Metastatic Liver Carcinoma in the Adrenal Gland (tissue), 2 donors: ENCODE results near the genes SCD5 and COQ2.

DNA sequence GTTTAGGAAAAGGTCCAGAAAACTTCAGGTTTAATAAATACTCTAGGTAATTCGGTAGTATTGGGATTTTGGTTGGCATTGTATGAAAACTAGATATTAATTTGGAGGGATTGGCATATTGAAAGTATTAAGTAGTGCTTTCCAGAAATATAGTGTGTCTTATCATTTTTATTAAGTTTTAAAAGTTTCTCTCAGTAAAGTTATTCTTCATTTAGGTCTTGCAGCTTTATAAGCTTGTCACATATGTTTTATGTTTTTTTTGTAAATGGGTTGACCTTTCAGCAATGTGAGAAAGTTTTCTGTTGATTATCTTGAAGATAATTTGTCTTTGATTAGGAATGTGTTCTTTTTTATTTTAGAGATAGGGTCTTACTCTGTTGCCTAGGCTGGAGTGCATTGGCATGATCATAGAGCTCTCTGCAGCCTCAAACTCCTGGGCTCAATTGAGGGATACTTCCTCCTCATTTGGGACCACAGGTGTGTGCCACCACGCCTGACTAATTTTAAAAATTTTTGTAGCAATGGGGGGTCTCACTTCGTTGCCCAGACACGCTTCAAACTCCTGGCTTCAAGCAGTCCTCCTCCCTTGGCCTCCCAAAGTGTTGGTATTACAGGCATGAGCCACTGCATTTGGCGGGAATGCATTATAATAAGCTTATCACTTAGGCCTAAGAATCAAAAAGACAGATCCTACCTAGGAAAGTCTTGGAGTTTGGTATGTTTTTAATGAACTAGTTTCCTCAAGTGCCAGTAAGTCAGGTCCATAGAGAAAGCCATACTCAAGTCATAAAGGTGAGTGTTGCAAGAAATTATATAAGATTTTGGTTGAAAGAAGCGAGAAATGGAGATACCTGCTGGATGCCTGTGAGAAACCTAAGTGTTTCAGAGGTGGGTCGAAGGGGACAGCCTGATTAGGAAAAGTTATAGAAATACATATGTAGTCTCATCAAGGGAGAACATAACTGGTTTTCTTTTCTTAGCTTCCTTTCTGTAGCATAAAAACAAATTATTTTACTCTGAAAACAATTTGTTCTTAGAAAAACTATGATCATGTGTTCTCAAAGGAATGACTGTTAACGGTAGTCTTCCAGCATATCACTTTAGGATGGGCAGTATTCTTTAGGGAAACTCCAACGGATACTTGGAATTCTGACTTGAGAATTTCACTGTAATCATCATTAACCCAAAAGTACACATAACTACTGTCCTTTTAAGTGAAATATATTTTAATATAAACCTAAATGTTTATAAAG is 21.8 kb downstream of the BMP2K start:
- PRO-cap, 2 experiments = no peak in any of the 2 experiments

- PRO-cap, 2 experiments = no peak in any of the 2 experiments
Observed at GRCh38 chr4:79083422-79083875, 144.2 kb upstream of the PAQR3 start.

DNA sequence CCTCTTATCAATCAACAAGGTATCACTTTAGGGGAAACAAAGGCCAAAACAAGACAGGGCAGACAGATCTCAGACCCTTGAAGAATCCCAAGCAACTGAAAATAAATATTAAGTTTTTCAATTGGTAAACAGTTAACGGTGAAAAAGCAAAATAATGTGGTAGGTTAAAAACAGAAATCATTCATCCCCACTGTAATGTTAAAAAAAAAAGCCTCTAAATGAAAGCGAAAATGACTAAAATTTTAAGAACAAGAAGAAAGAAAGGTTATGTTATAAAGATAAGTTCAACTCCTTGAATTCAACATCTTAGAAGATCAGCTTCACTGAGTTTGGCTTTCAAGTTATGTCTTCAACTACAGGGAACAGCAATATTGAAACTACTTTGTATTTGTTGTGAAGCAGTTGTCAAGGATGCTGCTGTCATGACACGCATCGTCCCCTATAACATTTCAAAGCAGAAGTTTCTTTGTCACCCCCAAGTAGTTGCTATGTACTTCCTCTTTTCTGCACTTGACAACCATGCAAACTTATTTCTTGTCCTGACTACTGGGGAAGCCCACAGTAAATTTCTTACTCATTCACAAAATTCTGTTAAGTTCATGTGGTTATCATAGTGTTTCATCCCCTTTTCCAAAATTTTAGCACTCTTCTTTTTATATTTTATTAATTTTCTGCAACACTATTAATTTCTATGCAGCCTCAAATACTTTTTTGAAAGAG is 14.4 kb downstream of the ANTXR2 start:
- PRO-cap, 2 experiments = no peak in any of the 2 experiments

DNA sequence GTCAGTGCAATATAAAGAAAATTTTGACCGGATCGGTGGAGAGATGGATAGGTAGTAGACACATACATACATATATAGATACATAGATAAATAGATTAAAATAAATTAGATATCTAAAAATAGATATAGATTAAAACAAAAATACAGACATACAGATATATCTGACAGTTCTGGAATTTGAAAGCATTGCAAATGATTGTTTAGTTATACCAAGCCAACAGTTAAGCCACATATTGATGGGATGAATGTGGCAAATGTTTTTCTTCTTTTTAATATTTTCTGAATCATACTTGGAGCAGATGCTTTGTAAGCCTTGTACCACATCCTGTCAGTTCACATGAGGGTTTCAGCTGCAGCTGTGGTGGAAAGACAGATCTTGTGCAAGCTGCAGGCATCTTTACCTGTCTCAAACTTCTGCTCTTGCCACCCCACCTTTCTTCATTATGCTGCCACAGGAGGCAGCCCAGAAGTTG is 58.5 kb upstream of the PRDM8 start:
- PRO-cap, 2 experiments = no peak in any of the 2 experiments

DNA sequence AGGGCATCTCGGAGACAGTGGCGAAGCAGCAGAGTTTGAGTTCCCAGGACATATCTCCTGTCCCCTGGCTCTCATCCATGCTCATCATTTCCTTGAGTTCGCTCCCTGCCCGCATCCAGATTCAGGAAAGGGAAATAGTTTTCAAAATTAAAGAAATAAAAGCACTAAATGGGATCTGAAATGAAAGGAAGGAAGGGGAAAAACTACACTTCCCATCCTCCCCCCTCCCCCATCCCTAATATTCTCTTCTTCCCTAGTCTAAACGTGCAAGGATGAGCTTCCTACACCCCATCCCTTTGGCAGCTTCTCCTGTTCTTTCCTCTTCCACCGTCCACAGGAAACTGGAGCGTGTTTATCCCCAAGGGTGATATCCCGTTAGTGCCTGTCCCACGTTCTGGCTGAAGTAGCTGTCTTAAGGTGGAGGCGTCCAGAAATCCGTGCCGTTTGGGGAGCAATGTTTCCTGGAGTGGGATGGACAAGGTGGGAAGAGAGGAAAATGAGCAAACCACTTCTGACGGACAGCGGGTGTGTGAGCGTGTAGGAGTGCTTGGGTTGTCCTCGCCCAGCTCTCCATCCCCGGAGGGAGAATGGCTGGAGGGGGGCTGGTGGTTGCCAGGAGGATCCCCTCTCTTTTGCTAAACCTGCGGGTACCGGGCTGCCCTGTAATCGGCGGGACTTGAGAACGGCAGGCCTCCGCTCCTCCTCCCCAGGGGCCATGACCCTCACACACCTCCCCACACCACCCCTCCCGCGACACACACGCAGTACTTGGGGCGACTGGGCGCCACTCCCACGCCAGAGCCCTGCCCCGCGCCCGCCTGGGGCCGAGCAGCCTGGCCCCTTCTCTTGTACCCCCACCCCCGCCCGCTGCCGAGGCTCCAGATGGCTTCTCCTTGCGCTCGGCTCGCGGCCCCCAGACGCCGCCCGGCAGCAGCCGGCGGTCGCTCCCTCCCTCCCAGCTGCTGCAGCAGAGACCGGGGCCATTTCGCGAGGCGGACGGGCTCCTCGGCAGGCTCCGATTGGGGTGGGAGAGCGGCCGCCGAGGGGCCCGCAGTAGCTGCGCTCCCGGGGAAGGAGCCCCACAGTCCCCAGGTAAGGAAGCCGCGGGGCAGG is 14.0 kb upstream of the PRDM8 start:
- PRO-cap, 2 experiments = no peak in any of the 2 experiments

DNA sequence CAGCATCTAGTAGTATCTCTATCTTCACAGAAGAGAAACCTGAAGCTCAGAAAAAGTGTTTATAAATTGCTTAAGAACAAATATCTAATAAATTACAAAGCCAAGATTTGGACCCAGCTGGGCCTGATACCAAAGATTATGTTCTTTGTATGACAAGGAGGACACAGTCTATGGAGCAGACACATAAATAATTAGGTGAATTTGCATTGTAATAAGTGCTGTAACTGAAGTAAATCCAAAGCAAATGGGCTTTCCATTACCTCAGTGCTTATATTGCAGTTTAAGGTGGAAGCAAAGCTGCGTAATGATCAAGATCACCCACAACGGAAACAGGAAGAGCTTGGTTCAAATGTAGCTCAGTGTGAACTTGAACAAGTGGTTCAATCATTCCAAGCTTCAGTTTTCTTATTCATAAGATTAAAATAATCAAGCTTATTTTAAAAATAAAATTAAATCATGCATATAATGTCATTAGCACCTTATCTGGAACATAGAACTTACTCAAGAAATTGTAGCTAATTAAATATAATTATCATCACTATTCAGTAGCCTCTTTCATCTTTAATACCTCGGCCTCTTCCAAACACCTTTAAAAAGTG is 19.1 kb upstream of the RASGEF1B start:
- PRO-cap, 2 experiments = no peak in any of the 2 experiments

DNA sequence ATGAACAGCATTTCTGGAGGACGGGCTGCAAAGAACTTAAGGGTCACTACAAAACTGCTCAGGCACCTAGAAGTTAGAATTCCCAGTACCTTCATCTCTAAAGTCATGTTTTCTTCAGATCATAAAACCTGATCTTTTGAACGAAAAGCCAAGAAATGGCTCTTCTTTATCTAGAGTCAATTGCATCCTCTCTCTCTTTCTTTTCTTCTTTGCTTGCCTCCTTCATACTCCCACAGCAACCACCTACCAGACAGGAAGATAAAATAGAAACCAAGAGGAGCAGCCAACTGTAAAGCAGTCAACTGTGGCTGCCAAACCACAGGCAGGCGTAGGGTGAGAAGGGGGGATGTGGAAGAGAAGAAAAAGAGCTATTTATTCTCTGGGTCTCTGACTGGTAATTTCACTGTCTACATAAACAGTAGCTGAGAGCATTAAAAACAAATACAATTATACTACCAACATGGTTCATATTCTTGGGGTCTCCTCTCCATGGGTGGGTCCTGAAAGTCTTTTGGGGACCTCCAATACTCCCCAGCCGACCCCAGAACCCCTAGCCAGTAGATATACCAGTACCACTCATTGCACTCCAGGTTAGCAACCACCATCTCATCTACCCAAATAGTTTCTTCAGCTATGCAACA is 177.2 kb upstream of the RASGEF1B start:
- PRO-cap, 2 experiments = no peak in any of the 2 experiments

DNA sequence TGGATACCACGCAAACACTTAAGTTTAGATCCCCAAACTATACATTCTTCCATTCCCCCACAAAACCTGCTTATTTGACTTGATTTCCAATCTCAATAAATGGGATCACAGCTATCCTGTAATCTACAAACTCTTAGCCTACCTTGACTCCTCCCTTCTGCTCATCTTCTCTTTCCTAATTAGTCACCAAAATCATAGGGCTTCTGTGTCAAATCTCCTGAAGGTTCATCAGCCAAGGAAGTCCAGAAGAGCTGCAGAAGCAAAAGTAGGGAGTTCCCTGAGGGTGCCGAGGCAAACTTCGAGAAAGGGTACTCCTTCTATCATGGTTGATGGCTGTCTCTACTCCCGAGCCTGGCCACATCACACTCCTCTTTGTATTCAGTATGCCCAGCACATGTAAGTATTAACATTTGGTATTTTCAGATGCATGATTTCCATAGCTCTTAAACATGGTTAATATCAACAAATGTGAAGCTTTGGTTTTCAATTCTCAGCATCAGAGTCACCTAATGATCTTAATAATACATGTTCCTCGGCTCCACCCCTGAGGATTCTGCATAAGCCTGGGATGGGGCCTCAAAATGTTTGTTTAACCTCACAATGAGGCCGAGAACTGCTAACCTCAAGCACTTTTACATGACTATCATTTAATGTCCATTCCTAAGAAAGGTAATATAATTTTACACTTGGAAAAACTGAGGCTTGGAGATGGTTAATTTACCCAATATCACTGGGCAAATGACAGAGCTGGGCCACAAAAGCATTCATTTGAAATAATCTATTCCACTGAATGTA is 30.6 kb downstream of the HNRNPD start:
- PRO-cap, 2 experiments = no peak in any of the 2 experiments

- PRO-cap, 2 experiments = no peak in any of the 2 experiments
Observed at GRCh38 chr4:82353925-82354565, 19.7 kb downstream of the HNRNPD start.

DNA sequence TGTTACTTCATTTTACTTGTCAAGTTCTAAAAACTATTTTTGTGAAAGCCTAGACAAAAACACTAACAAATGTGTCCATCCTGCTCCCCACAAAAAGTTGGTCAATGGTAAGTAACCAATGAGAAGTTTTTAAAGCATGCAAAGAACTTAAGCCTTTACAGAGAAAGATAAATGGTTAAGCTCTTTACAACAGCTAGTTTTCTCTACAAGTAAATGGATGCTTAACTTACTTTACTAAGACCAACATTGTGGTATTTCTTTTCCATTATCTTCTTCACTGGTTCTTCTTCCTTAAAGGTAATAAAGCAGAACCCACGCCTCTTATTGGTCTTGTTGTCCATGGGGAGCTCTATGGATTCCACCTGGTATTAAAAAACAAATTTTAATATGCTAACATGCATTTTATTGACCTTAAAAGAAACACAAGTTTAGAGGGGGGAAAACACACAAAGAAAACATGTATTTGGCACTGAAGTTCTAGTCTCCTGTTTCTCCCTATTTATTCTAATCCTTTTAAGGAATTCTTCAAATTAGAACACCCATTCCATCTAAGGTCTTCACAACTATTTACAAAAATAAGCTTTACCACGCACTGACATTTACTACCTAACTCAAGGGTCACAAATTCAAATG is 16.6 kb downstream of the HNRNPD start:
- PRO-cap, 2 experiments = no peak in any of the 2 experiments

- PRO-cap, 2 experiments = no peak in any of the 2 experiments
Observed at GRCh38 chr4:82394841-82395322, 21.1 kb upstream of the HNRNPD start.

- PRO-cap, 2 experiments = no peak in any of the 2 experiments
Observed at GRCh38 chr4:82780690-82781229, 17.8 kb downstream of the SCD5 start.

GRCh38 chr4:82798186-82799190 is at the start of gene SCD5:
TSS of gene SCD5 (minus strand) at chr4:82798796.
- PRO-cap, 2 experiments = no peak in any of the 2 experiments

GRCh38 chr4:82968623-82969204 is 41.9 kb downstream of the LIN54 start:
- PRO-cap, 2 experiments = no peak in any of the 2 experiments

DNA sequence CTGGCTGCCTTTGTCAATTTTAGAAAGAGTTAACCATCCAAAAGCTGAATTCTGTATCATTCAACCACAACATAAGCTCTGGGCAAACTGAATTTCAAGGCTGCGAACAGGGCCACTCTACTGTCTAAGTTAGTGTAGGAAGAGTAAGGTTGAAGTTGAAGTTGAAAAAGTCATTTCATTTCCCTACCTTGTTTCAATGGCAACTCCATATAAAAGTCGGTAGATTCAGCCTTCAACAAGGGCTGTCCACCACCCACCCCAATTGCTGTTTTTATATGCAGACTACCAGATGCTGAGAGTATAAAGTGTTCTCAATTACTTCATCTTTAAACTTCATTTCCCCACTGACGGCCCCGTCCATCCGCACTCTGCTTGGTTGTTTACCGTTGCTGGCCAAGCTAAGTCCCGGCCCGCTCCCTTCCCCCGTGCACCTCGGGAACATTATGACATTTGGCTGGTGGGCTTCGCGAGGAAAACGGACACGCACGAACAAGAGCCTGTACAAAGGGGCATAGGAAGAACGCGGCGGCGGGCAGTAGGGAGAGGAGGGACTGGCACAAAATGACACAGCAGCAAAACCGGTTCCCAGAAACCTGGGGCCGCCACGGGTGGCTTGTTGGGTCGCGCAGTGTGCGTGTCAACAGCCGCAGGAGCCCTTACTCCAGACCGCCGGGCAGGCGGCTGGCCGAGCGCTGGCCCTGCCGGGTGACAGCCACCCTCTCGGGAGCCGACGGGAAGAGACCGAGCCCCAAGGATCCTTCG is 1.4 kb upstream of the LIN54 start:
- PRO-cap, 2 experiments = no peak in any of the 2 experiments

GRCh38 chr4:83051779-83052236 is 16.8 kb downstream of the COPS4 start:
- PRO-cap, 2 experiments = no peak in any of the 2 experiments

GRCh38 chr4:83217371-83218281 is 67.0 kb downstream of the COQ2 start:
- PRO-cap, 2 experiments = no peak in any of the 2 experiments

DNA sequence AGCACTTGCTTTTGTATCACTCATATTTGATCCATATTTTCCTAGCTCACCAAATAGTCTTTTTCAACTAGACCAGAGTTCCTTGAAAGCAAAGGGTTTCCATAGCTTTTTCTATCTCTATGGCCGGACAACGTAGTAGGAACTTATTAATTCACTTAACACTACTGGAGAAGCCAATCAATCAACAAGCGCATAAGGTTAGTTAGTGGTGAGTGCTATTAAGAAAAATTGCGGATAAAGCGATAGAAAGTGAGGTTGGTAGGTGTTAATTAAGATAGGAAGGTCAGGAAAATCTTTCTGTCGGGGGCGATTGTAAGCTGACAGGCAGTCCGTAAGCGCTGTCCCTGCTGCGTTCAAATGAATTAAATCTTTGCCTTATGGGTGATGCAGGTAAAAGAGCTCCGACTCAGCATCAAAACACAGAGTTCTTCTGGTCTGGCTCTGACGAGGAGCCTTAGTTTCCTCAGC is 982 bp downstream of the COQ2 start:
- PRO-cap, 2 experiments = no peak in any of the 2 experiments

- PRO-cap, 2 experiments = peak in 2 of 2 experiments; most common plus-strand start chr4:83284855 (in 2); most common minus-strand start chr4:83284798 (in 2)
Observed at GRCh38 chr4:83284050-83284966, at the start of gene COQ2. TSS of gene COQ2 (minus strand) at chr4:83284798.

DNA sequence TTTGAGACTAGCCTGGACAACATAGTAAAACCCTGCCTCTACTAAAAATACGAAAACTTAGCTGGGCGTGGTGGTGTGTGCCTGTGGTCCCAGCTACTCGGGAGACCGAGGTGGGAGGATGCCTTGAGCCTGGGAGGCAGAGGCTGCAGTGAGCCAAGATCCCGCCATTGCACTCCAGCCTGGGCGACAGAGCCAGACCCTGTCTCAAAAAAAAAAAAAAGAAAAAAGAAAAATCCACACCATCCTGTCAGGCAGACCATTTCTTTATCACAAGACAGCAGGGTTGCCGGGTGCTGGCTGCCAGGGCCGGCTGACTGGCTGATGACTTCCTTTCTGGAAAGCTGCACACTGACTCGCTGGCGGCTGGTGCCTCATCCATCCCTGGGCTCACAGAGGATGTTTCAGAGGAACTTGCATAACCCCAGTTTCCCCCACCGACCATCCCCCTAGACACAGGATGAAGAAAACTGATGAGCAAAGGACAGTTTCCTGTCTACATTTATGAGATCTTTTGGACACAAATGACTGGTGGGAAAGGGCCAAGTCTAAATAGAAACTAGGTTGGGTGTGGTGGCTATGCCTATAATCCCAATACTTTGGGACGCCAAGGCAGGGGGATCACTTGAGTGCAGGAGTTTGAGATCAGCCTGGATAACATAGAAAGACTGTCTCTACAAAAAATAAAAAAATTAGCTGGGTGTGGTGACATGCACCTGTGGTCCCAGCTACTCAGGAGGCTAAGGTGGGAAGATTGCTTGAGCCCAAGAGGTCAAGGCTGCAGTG is 14.1 kb downstream of the HPSE start:
- PRO-cap, 2 experiments = no peak in any of the 2 experiments